Hair follicle dermal papilla cell (primary cell): ENCODE data around the gene GPR68.

DNA sequence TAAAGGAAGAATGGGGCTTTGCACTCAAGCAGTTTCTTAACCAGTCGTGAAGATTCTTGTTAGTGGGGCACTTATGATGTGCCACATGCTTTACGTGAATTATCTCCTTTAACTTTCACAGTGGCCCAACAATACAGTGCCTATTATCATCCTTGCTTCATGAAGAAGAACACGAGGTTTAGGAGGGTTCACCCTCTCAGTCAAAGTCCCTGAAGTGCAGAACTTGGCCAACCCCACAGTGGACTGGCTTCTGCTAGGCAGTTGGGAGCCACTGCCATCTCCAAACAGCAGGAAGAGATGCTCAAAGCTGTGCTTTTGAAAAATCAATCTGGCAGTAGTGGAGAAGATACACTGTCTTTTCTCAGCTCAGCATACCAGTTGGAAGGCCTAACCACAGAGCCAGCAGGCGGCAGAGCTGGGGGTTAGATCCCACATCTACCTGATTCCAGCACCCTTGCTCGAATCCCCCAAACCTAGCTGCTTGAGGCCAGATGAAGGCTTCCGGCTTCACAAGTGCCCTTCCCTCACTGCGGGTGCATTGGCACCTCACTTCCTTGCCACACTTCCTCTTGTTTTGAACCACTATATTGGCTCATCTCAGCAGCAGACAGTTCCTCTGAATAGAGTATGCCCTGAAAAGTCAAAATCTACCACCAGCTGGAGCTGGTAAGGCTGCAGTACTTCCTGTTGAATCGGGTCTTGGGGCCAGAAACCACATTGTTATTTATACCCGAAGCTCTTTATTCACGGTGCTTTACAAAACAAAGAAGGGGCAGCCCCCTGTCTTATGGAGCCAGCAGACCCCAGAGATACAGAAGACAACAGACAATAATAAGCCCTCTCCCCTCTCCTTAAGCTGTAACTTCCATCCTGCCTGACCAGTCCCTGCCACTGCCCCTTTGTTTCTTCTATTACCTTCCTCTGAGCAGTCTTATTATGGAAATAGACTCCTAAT, 233.8 kb downstream of the EFCAB11 start:
- CAGE, long polyA plus RNA: no peak

- CAGE, long polyA plus RNA: no peak
These were observed 181.1 kb downstream of the EFCAB11 start for GRCh38 chr14:89773322-89773849.

DNA sequence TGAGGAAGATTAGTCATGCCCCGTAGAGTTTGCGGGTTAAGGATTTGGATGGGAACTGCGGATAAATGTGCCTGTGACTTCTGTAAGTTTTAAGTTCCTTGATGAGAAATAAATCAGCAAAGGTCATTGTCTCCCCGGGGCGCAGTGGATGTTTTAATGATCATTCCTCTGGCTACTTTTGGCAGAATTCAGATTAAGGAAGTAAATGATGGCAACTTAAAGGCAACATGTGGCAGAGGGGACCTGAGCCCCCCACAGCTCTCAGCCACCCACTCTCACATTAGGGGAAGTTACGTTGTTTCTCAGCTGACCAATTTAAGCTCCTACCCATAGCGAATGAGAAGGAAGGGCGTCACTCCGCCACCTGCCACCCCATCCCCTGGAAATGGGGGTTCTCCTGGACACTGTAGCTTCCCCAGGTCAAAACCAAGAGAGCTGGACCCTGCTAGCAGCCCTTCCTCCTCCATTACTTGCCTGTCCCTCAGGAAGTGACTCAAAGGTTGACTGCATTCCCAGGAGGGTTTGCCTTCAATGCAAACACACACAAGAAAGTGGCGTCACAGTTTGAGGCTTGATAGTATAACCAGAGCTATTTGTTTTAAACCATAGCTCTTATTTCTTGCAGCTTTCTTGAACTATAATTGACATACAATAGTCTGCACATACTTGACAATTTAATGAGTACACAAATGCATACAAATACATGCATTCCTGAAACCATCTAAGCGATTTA, 79.0 kb downstream of the KCNK13 start:
- CAGE, long polyA plus RNA: no peak

- CAGE, long polyA plus RNA: no peak
These were observed 18.1 kb downstream of the PSMC1 start for GRCh38 chr14:90274438-90274773.

- CAGE, long polyA plus RNA: no peak
These were observed 35.9 kb downstream of the PSMC1 start for GRCh38 chr14:90292273-90292714.

DNA sequence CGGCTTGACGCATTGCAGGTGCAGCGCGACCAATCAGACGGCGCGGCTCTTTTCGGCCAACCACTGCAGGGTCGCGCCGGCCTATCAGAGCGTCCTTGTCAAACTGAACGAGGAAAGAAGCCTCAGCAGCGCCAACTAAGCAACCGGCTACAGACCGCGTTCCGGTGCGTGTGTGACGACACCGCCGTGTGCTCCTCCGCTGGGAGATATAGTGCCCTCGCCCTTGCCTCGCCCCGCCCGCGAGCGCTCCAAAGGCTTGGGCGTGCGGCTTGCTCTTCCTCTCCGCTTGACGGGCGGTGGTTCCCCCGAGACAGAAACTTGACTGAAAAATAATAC, 13.6 kb upstream of the CALM1 start:
- CAGE, long polyA plus RNA: no peak

DNA sequence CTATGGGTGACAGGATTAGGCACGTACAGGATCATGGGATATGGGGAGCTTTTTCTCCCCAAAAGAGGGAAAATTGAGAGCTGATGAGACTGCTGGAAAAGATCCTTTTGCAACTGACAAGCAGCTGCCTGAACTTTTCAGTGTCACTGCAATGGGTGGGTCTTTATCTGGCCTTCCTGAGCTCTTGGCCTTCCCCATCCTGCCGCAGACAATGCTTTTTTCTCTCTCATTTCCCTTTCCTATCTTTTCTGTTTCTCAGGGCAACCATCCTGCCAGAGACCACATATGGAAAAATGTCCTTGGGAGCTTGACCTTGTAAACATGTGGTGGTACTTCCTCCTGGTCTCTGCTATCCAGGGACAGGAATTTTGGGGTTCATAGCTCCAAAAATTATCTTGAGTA, 75.8 kb downstream of the CALM1 start:
- CAGE, long polyA plus RNA: no peak

DNA sequence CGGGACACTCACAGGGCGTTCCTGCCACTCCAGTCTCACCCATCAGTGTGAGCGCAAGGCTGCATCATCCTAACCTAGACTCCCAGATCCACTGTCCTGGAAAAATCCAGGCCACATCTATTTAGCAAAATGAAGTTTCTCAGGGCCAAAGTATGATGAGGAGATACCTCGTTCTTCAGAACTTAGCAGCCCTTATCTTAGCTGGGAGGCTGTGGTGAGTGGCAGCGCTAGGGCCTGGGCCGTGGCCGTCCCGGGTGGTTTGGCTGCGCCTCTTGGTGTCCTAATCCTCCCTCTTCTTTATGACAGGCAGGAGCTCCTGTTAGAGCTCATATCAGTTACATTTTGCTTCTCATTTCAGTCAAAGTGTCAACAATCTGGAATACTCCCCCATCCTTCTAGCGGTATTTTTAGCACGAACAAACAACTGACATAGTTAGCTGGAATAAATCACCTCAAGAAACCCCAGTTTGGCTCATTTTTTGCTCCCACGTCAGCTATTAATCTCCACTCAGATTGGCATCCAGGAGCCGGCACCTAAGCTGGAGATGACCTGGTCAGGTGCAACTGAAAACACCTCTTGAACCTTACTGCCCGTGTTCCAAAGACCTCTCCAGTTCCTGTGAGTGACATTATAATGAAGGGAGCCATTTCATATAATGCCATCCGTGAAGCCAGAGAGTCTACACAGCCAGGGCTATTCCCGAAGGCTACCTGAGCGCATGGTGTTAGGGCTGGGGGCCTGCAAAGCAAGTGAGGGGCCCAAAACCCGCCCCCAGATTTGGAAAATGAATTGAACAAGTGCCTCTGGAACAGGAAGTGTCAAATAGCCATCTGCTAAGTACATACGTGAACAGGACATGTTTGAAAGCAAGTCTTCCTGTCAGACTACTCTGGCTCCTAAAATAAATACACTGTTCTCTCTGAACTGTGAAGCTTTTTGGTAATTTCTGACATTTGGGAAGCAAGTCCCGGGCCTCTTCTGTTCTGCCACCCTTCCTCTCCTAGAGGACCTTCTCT, 188.6 kb downstream of the TTC7B start:
- CAGE, long polyA plus RNA: no peak

GRCh38 chr14:90675302-90675805, 140.9 kb downstream of the TTC7B start:
- CAGE, long polyA plus RNA: no peak

- CAGE, long polyA plus RNA: no peak
These were observed 28.2 kb downstream of the TTC7B start for GRCh38 chr14:90788000-90788494.

GRCh38 chr14:91022866-91023318, 37.5 kb downstream of the RPS6KA5 start:
- CAGE, long polyA plus RNA: no peak

DNA sequence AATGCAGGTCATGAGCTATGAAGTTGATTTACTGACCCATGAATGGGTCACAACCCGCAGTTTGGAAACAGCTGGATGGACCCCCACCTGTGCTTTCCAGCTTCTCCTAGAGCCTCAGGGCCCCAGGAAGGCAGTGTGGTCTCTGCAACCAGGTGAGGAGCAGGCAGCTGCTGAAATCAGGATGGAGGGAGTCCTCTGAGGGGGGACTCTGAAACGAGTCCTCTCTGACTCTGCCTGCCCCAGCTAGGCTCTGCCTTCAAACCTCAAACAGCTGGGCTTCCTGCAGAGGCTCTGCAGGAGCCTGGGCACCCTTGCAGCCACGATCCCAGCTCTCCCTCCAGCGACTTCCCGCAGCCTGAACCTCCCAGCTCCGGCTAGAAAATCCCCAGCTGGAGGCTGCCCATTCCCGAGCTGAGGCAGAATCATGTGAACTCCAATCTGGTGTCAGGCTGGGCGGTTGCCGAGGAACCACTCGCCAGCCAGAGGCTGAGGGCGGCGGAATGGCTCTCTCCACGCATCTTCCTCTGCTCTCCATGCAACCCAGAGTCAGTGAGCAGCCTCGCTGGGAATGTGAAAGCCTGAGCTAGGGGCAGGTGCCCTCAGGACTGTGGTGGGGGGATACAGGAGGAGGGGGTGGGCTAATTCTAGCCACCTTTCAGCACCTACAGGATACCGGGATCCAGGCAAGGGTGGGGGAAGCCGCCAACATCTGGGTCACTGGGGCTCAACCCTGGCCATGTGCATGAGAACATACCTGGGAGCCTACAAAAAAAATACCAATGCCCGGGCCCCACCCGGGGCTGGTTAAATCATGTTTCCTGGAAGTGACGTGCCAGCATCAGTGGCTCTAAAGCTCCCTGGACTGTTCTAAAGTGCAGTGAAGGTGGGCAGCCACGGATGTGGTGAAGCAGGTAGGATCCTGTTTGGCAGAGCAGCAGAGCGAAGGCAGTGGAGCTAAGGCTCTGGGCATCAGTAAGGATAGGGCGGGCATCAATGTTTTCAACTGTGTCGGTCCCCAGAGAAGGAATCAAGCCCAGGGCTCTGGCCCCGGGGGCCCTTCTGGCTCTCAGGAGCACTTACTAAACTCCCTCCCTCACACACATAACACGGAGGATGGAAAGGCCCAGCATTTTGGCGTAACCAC, at the start of gene GPR68:
Gene GPR68 (minus strand): TSS at position 357 of the 1,144 bp plus-strand sequence.
- CAGE, long polyA plus RNA: no peak

GRCh38 chr14:91308273-91308766, 63.8 kb upstream of the GPR68 start:
- CAGE, long polyA plus RNA: no peak

GRCh38 chr14:91342265-91342754, 75.3 kb downstream of the CCDC88C start:
- CAGE, long polyA plus RNA: no peak

GRCh38 chr14:91374390-91375360, 42.9 kb downstream of the CCDC88C start:
- CAGE, long polyA plus RNA: no peak

GRCh38 chr14:91413637-91414114, 3.9 kb downstream of the CCDC88C start:
- CAGE, long polyA plus RNA: no peak

- CAGE, long polyA plus RNA: no peak
These were observed 19.0 kb upstream of the CATSPERB start for GRCh38 chr14:91750687-91751433.

- CAGE, long polyA plus RNA: no peak
These were observed 8.3 kb upstream of the TC2N start for GRCh38 chr14:91875562-91876055.

DNA sequence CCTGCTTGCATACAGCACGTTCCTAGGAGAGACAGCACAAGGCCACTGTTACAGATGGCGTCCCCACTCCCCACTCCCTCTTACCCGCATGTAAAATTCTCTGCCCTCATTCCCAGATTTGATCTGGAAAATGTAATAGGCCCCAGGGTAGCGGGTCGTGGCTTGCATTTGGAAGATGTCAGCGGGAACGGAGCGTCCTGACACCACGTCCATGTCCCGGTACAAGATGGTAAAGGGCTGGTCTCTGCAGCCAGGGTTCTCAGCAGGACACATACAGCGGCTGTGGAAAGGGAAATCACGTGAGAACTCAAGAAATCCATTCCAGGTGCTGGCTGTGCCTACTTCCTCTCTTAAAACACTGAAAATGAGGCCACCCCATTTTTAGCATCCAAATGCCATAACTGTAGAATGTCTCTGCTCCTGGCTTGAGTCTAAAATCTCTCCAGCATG, 10.1 kb upstream of the TC2N start:
- CAGE, long polyA plus RNA: no peak

- CAGE, long polyA plus RNA: no peak
These were observed 16.2 kb upstream of the TC2N start for GRCh38 chr14:91883454-91883945.